Ishikawa (cell line): ENCODE measurements around the genes NANOS3, PODNL1 and ADGRL1.

- RRBS = 86% methylated on average over 6 of the region's 16 CpGs
Measured at GRCh38 chr19:13181763-13182378, 31.7 kb downstream of the IER2 start.

GRCh38 chr19:13207630-13208352 lies 57.6 kb downstream of the IER2 start:
- RRBS = 66% methylated on average over 23 of the region's 46 CpGs

DNA sequence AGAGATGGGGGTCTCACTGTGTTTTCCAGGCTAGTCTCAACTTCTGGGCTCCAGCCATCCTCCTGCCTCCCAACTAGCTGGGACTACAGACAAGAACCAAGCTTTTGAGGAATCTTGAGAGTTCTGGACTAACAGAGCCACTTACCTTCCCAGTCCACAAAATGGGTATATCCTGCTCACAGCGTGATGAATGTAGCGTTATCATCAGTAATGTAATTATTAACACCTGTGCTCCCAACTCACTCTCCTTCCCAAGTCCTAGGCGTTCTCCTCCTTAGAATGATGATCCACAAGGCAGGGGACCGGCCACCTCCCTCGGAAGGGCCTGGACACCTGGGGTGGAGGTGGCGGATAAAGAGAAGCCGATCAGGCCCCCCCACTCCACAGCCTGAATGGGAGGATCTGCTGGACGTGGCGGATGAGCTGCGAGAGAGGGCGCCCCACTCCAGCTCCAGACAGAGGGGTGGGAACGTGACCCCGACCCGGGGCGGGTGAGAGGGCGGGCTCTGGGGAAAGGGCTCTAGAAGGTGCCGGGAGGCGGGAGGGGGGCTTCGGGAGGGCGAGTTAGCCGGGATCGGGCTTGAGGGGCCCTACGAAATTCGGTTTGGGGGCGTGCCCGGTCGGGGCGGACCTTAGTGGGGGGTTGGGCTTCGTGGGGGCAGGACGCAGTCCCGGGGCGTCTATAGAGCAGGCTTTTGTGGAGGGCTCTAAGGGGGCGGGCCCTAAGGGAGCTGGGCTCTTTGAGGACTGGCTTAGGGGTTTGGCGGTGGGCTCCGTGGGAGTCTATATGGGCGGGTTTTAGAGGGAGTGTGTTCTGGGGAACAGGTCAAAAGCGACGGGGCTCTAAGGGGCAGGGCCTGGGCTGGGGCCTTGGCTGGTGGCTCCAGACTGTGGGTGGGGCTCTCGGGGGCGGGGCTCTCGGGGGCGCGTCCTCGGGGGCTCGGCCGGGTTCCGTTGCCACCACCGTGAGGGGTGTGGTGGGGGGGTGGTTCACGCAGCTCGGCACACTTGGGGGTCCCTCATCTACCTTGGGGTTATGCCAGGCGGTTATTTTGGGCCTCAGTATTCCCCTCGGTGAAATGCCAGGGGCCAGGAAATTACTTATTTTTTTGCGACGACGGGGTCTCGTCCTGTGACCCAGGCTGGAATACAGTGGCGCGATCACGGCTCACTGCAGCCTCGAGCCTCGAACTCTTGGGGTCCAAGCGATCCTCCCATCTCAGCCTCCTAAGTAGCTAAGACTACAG lies 4.1 kb upstream of the NANOS3 start:
- RRBS = 81% methylated on average over 18 of the region's 62 CpGs

DNA sequence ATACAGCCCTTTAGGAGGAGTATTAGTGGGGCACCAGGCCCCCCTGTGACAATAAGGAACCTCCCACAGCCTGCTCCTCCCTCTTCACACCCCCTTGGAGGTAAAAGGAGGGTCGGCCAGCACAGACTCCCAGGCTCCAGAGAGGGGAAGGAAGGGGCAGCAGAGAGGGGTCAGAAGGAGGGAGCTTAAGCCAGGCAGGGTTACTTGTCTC lies at the start of gene NANOS3:
TSS of gene NANOS3 (plus strand) at position 132 of the 211 bp plus-strand sequence.
- RRBS = no CpG with 5 or more reads among the region's 1 CpG

DNA sequence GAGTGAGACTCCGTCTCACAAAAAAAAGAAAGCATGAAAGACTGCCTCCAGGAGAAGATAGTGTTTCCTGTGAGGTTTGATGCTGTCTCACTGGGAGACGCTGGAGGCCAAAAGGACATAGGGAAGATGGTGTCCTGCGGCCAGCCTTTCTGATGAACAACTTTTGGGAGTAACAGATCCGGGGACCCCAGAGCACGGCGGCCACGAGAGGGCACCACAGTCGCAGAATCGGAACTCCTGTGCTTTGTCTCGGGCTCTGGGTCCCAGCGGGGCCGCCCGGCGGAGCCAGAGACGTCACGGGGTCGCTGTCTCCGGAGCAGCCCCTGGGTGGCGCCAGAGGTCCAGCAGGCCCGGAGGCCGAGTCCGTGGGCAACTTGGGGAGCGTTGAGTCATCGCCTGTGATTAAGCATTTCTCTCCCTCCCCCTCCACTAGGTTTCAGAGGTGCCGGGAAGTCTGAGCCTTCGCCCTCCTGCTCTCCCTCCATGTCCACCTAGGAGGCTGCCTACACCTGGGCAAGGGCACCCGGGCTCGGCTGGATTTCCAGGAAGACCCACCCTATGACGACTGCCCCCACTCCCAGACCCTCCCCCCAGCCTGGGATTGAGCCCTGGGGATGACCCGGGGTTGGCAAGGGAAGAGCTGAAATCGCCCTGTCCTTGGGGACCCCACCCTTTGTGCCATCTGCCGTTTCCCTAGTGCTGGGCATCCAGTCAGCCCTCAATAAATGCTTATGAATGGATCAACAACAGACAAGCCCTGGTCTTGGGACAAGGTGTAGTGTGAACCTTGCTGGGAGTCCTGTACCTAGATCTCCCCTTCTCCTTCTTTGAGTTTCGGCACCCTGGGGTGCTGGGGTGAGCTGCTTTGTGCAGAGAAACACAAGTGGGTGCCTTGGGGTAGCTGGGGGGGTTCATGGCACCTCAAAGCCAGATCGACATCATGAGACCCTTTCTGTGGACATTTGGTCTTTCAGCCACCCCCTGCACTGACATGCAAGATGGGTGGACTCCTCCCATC lies 3.4 kb downstream of the NANOS3 start:
- RRBS = 2% methylated on average over 19 of the region's 34 CpGs

DNA sequence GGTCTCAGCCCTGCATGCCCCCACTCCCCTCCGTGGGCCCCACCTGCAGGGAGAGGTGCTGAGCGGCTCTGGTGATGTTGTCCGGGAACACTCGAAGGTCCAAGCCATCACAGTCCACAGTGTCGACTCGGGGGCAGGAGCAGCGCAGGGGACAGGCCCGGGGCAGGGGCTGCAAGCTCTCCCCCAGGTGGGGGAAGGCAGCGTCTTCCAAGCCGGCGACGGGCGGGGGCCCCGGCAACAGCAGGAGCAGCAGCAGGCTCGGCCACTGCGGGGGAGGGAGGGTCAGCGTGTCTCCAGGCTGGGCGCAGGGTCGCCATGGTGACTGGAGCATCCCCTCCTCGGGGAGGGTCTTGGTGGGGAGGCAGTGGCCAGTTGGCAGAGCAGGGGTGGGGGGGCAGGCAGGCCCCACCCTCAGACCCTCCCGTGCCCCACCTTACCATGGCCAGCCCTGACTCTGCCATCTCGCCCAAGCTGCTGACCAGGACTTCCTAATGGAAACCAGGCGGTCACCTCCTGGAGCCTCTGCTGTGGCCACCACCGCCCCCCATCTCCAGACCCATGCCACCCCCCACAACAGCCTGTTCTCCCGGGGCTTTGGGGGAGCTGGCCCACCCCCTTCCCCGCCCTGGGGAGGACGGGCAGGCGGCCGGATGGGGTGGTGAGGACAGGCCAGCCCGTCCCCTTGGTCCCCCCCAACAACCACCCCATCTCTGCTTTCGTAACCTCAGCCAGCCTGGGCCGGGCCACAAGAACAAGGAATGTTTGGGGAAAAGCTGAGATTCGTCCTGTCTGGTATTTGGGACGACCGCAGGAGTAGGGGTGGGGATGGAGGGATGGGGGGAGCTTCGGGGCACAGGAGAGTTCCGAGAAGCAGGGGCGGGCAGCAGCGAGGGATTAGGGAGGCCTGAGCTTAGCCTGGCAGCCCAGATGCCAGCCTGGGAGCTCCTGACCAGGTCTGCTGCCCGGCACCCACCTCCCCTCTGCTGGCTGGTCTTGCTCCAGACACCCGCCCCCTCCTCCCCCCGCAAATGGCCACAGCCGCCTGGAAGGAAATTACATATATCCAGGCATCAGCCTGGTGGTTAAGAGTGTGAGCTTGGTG lies at the start of gene PODNL1:
TSS of gene PODNL1 (minus strand) at position 676 of the 1,102 bp plus-strand sequence.
- RRBS = 34% methylated on average over 15 of the region's 43 CpGs

- RRBS = 85% methylated on average over 7 of the region's 17 CpGs
Measured at GRCh38 chr19:13979276-13979848, 26.8 kb downstream of the RFX1 start.

DNA sequence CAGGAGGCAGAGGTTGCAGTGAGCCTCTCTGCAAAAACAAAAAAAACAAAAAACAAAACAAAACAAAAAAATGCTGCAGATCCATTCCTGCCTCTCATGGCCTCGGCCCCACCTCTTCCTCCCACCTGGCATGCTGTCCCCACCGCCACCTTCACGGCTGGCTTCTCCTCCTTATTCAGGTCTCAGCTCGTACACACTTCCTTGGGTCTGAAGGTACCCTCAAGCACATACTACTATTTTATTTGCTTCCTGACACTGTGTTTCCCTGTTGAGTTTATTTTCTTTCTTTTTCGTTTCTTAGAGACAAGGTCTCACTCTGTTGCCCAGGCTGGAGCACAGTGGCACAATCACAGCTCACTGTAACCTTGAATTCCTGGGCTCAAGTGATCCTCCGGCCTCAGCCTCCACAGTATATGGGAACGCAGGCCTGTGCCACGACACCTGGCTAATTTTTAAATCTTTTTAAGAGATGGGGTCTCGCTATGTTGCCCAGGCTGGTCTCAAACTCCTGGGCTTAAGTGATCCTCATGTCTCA lies 5.0 kb downstream of the RFX1 start:
- RRBS = no CpG with 5 or more reads among the region's 9 CpGs

DNA sequence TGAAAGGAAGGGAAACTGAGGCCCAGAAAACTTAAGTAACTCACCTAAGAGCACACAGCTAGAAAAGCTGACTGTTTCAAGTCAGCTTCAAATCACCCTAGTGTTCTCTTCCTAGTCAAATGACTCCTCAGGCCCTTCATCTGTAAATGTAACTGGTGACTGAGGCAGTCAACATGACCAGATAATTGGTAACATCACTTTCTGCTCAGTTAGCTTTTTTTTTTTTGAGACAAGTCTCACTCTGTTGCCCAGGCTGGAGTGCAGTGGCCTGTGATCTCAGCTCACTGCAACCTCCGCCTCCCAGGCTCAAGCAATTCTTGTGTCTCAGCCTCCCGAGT lies 2.5 kb downstream of the RFX1 start:
- RRBS = no CpG with 5 or more reads among the region's 2 CpGs

- RRBS = 3% methylated on average over 5 of the region's 11 CpGs
Measured at GRCh38 chr19:14006068-14006181, 195 bp downstream of the RFX1 start.

- RRBS = 5% methylated on average over 3 of the region's 24 CpGs
Measured at GRCh38 chr19:14072868-14073261, 279 bp downstream of the MISP3 start.

DNA sequence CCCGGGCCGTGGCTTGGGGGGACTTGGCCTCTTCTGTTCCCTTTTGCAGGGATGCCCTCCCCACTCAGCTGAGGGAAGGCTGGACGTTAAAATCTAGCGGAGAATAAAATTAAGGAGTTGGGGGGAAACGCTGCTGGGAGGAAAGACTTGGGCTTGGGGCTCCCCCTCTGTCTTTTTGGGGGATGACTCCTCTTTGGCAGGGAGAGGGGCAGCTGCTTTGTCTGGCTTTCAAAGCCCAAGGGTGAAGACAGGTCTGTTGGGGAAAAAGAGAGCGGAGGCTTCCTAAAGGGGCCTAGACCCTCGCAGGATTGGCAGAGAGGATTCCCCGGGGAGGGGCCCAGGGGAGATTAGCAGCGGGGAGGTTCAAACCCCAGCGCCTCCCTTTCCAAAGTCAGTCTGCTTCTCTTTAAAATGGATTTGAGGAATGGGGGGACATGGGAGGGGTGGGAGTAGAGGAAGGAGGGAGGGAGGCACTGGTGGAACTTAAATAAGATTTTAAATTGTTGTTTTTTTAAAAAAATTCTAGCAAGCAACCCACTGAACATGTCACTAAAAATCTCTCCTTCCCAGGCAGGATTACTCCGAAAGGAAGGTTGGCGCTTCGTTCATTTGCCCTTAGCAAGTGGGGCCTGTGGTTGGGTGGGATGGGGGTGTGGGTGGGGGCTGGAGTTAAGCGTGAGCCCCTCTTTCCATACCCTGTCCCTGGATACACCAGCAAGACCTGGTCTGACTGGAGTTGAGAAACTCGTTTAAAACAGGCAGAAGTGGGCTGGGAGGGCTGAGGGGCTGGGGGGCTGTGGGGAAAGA lies 6.7 kb upstream of the C19orf67 start:
- RRBS = no CpG with 5 or more reads among the region's 15 CpGs

DNA sequence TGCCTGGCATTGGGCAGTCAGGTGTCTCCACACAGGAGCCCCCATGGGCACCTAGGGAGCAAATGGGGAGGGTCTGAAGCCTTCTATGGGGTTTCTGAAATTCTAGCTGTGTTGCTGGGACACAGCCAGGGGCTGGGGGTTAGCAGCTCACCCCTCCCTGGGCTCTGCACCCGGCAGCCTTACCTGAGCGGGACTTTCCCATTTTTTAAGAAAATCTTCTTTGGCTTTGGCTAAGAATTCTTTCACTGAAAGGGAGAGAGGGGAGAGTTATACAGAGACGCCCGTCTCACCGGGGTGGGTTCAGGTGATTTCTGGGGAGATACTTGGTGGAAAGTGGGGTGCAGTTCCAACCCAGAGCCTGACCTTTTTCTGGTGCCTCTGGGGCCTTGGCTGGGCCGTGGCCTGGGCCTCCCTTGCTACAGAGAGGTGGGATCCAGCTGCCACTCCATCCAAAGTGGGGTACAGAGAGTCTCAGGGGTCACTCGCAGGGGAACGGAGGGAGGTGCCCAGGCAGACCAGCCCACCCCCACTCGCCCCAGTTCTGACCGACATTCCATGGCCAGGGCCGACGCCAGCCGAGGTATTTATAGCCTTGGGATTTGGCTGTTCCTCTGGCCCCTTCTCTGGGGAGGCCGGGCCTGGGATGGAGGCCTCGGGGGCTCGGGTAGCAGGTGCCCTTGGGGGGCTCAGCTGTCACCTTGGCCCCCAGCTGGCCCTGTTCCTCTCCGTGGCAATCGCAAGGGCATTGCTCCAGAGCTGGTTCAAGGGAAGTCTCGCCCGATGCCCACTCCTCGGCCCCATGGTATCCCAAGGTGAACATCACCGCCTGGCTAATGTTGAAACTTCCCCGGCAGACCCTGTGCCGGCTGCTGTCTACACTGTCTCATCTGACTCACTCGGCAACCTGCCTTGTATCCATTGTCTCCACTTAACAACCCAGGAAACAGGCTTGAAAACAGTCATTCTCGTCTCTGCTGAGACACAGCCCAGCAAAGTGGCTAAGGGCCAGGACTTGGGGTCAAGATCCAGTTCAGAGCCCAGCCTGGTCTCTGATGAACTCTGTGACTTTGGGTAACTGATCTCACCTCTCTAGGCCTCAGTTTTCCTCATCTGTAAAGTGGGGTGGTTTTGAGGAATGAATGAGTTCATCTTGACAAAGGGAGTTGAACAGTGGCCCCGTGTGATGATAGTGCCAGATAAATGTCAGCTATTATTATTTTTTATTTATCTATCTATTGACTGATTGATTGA lies 10.0 kb downstream of the PRKACA start:
- RRBS = 95% methylated on average over 5 of the region's 27 CpGs

DNA sequence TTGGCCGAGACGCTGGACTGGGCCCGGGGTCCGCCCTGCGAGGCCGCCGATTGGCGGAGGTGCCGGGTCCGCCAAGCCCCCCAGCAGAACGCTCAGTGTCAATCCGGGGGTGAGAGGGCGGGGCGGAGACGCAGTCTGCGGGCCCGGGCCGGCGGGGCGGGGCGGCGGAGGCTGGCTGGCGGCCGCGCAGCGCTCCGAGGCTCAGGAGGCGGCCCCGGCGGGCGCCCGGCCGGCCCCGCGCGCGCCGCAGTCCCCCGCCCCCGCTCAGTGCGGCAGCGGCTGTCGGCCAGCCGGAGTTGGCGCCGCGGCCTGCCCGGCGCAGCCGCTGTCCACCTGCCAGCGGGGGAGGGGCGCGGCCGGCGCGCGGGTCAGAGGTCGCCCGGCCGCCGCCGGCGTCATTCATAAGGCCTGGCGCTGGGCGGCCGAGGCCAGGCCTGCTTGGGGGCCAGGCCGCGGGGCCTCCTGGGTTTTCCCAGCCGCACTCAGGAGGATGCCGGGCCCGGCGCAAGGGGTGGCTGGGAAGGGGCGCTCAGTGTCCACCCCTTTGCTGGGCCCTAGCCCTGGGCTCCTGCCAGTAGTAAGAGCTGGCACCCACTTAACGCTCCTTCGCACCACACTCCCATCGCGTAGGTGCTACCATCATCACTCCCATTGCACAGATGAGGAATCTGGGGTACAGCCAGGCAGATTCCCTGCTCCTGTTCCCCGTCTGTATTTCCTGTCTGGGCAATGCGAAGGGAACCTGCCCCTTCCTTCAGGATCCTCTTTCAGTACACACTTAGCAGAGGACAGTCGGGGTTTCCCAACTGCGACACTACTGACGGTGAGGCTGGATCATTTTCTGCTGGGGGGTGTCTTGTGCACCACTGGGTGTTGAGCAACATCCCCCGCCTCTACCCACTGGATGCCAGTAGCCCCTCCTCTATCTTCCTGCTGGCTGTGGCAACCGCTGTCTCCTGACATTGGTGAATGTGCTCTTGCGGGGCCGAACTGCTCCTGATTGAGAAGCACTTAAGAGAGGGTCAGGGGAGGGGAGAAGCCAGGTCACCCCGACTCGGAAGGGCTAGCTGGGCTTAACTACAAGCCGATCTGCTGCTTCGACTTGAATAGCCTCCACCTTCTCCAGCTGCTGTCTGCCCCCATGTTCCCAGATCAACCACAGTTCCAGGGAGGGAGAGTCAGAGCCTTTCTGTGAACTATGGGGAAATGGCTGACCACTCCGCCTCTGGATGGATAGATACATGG lies 808 bp upstream of the PRKACA start:
- RRBS = 1% methylated on average over 41 of the region's 91 CpGs

DNA sequence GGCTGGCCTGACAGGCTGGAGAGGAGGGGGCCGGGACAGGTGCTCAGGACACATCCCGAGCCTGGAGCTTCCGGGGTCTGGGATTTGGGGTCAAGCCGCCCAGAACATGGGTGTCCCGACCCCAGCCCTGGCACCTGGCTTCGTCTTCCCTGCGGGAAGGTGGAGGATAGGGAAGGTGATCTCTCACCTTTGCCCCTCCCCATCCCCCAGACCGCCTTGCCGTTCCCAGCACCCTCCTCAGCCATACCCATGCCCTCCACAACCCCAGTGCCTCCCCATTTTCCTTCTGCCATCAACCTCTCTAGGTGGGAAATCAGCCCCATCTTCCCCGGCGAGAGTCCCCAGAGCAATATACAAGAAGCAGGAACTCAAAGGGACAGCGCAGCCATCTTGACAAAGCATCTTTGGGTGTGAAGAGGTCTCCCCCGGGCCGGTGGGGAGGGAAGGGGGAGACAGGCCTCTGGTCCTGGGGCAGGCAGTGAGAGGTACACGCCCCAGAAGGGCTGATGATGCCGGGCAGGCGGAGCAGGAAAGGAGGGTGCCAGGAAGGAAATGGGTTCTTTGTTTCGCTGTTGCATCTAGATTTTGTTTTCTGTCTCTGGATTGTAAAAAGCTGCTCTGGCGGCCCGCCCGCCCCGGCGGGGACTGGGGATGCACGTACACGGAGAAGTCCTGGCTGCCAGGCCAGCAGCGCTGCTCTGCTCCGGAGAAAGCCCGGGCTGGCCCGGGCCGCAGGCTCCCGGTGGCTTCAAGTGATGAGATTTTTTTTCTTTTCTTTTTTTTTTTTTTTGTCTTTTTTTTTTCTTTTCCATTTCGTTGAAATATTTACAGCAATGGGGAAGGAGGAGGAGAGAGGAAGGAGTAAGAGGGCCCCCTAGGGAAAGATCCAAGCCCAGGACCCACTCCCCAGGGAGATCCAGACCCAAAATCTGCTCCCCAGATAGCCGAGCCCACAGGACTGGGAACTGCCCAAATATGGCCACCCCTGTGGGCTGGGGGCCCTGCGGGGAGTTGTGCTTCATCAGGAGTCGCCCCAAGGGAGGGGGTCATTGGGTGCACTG lies 13.1 kb upstream of the ASF1B start:
- RRBS = 86% methylated on average over 15 of the region's 35 CpGs

- RRBS = under 1% methylated on average over 5 of the region's 80 CpGs
Measured at GRCh38 chr19:14205772-14206461, at the start of gene ADGRL1. Gene ADGRL1, minus strand, starts transcription at chr19:14206169.

DNA sequence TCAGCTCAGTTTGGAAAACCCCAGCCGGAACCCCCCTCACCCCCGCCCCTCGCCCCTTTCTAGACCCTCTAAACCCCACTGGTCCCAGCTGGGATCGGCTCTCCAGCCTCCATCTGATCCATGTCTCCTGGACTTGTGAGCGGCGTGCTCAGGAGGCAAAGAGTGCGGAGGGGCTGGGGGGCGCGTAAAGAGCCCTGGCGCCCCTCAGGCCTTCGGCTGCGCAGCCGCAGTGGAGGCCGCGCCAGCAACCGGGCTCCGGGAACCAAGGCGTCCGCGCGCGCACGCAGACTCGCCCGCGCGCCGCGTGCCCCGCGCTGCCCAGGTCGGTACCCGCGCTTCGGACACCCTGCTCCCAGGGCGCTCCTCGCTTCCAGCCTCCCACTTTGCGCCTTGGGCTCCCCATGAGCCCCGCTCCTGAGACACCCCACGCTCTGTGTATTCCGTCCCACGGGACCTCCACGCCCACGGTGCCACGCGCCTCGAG lies 3.4 kb upstream of the ADGRL1 start:
- RRBS = no CpG with 5 or more reads among the region's 47 CpGs

DNA sequence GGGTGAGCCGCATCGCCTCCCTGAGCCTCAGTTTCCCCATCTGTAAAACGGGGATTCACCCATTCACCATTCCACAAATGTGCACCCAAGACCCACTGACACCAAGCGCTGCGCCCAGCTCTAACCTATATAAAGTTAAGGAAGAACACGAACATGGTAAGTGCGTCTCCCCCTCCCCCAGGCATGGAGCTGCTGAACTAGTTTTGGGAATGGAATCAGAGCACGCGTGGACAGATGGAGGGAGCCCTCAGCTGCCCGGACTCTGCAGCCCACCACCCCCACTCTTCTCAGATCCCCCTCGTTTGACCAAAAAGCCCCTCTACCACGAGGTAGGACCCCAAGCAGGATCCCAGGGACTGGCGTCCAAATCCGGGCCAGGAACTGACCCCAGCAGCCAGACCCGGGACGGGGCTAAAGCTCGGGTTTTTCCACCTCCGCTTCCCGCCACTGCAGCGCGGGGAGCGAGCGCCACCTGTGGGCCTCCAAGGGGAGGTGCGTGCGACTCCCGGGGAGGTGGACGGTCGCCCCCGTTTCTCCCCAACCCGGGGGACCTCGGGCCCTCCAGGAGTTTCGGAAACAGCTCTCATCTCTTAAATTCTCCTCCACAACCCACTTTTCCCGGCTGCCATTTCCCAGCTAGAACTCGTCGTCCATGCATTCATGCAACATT lies 32.9 kb upstream of the ADGRE5 start:
- RRBS = 3% methylated on average over 11 of the region's 35 CpGs

GRCh38 chr19:14355651-14356315 lies 25.5 kb upstream of the ADGRE5 start:
- RRBS = no CpG with 5 or more reads among the region's 10 CpGs

- RRBS = no CpG with 5 or more reads among the region's 19 CpGs
Measured at GRCh38 chr19:14369442-14370142, 11.7 kb upstream of the ADGRE5 start.